BJ (cell line): ENCODE measurements around a stretch of chr13.

GRCh38 chr13:106347999-106348386 lies 187.5 kb downstream of the EFNB2 start:
- CAGE, long polyA plus RNA, result no peak
- RRBS, result no CpG with 5 or more reads among the region's 4 CpGs

DNA sequence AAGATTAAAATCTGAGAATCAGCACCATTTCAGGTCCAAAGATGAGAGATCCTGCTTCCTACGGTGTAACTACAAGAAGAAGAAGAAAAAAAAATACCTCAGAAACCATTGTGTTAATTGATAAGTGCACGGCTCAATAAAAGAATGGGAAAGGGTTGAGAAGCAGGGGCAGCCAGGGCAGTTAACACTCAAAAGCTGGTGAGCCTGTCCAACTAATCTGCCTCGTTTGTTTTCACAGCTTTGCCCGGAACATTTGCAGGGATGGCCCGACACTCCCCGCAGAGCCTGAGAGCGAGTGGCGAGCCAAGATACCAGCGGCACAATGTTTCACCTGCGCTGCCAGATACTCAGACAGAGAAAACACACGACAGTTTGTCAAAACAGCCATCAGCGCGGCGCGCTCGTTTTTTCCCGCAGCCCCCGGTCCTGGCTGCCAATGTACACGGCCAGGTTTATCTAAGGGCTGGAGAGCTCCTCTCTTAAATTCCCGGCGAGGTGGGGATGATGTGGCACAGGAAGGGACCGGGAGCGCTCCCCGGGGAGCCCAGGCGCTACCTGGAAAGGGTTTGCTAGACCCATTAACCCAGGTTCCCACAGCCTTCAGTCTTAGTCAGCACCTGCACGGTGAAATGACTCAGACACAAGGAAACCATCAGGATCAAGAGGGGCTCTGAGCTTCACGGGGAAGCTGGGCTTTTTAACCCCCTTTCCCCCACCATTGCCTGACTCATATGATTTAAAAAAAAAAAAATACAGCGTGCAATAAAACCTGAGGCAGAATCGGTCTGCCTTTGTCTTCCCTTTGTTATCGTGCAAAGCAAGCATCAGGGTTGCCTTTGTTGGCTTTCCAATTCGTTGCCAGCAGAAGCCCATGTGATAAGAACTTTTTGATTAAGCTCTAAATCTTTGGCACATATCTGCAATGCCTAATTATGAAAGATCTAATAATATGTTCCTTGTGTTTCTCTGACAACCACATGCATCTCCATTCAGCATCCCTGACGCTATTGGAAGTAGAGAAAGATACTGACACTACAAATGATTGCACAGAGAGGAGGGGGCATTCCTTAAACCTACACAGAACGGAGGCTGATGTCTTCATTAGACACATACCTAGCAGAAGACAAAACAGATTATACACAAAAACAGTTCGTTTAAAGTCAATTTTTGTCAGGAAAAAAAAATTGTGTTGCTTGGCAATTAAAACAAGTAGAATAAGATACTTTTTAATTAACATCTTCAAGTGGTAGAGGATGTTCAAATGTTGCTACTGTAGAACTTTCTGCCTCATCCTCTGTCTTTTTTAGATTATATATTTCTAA lies 186.1 kb downstream of the EFNB2 start:
- CAGE, long polyA plus RNA, result no peak
- RRBS, result 6% methylated on average over 3 of the region's 34 CpGs

- CAGE, long polyA plus RNA, result start-site peak on the plus strand at chr13:106376553-106376625, 25 and 16 reads in 2 replicates
- RRBS, result 40% methylated on average over 5 of the region's 11 CpGs
Observed at GRCh38 chr13:106376229-106376786, 159.2 kb downstream of the EFNB2 start.

DNA sequence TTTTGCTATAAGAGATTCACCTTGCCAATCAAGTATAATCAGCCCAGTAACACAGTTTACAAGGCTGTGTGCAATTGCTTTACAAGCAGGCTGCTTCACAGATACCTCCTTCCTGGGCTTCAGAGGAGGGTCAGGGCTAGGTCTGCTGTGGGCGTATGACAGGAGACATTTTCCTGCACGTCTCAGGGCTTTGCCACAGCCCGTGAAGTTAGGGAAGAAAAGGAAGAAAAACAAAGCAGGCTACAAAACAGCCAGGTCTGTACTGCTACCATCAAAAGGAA lies 12.6 kb downstream of the EFNB2 start:
- CAGE, long polyA plus RNA, result no peak
- RRBS, result no CpG with 5 or more reads among the region's 3 CpGs

DNA sequence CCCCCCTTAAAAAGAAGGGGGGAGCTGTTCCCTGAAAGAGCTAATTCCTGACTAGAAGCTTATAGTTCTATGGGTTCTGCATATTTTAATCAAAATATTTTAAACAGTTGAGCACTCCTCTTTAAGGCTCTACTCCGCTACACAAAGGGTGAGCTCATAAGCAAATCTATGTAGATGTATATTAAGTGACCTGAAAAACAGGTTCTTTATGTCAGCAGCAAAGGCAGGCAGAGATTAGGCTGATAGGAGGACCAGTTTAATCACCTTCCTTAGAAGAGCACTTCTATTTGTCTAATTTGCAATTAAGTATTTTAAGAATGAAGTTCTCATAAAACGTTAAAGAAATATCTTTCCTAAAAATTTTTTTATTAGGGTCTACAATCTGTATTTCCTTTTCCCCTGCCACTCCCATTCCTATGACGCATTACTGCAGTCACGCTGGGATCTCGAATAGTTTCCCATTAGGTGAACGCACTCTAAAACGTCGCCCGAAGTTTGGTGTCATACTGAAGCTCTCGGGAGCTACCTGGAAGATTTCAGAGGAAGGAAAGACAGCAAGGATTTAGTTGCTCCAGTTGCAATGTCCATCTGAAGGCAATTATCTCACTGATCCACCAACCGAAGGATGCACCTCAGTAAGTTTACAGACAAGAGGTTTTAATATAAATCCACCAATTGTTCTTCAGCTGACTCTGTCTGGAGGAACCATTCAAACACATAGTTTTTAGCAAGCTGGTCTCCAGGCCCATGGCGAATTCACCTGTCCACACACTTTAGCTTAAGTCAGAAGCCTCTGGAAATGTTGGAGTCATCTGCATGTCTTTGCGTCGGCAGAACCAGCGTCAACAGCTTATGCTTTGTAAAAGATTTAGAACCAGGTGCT lies 5.0 kb downstream of the EFNB2 start:
- CAGE, long polyA plus RNA, result no peak
- RRBS, result no CpG with 5 or more reads among the region's 15 CpGs

DNA sequence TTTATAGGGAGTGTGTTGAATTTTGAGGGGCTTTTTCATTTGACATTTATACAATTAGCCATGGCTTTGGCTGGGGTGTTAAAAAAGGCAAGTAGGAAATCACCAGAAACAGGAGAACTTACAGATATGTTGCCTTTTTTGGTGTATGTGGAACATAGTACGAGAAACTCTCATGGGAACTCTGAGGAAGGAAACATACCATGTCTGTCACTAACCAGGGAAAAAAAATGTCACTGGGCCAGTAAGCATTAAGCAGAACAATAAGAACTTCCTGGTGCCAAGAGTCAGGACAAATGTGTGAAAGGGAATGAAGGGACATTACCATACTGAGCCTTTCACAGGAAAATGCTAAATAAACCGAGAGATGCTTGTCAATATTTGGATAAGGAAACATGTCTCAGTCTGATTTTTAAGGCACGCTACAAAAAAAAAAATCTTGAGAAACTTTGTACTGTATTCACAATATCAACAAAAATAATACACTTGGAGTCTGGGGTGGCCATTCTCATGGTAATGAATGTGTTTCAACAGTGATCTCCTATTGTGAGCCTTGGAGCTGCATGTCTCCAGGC lies 112.9 kb upstream of the ARGLU1 start:
- CAGE, long polyA plus RNA, result no peak
- RRBS, result no CpG with 5 or more reads among the region's 3 CpGs

DNA sequence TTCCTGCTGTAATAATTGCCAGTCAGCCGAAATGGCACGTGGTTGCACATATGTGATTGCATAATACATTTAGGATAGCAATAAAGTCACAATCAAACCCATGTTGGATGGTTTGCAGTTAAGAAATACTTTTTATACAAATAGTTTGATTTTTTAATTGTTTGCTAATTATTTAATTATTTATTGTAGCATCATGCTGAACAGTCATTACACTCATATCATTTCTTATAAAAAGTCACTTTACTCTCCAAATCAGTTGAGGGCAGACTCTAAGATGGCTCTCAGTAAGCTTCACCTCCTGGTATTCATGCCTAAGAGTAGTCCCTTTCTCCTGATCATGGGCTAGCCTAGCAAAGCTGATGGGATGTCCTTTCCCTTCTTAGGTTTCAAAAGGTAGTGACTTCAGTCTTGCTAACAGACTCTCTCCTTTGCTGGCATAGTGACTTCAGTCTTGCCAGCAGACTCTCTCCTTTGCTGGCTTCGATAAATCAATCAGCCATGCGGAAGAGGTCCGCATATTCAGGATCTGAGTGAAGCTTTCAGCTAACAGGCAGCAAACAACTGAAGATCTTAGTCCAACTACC lies 465.5 kb downstream of the NALF1 start:
- CAGE, long polyA plus RNA, result no peak
- RRBS, result no CpG with 5 or more reads among the region's 5 CpGs

GRCh38 chr13:107719667-107720196 lies 147.6 kb downstream of the NALF1 start:
- CAGE, long polyA plus RNA, result no peak
- RRBS, result no CpG with 5 or more reads among the region's 6 CpGs

DNA sequence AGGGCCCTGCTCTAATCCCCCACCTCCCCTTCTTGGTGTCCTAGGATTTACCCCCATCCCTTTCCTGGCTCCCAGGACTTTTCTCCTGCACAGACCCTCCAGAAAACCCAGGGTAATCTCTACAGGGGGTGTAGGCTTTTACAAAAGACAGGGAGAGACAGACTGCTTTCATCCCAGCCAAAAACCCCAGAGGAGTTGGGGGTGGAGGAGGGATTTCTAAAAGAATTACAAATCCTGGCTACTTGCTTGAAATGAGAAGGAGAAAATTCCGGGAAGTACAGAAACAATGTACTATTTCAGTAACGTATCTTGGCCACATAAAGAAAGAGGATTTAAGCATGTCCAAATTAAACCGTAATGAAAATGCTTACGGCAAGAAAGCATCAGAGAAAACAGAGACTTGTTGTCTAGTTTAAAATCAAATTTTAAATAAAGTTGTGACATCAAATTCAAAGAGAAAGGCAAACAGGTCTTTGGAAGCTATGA lies 133.4 kb downstream of the TNFSF13B start:
- CAGE, long polyA plus RNA, result no peak
- RRBS, result no CpG with 5 or more reads among the region's 4 CpGs

DNA sequence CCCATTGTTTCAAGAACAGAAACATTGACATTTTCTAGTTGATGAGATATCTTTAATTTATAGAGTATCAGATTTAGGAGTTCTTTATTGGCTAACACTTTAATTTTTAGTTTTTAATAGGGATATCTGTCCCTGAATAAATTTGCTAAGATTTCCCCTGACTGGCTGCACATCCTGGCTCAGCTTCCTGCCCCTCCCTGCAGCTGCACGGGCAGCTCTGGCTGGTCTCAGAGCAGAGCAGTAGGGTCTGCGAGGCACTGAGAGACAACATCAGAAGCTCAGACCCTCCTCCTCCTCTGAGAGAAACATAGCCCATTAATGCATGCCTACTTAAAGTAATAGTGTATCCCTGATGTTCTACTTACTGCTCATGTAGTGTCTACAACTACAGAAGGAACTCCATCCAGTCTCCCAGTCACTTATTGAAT lies 139.2 kb downstream of the TNFSF13B start:
- CAGE, long polyA plus RNA, result no peak
- RRBS, result no CpG with 5 or more reads among the region's 2 CpGs

GRCh38 chr13:108957557-108957934 lies 328.1 kb downstream of the MYO16 start:
- CAGE, long polyA plus RNA, result no peak
- RRBS, result no CpG with 5 or more reads among the region's 10 CpGs

DNA sequence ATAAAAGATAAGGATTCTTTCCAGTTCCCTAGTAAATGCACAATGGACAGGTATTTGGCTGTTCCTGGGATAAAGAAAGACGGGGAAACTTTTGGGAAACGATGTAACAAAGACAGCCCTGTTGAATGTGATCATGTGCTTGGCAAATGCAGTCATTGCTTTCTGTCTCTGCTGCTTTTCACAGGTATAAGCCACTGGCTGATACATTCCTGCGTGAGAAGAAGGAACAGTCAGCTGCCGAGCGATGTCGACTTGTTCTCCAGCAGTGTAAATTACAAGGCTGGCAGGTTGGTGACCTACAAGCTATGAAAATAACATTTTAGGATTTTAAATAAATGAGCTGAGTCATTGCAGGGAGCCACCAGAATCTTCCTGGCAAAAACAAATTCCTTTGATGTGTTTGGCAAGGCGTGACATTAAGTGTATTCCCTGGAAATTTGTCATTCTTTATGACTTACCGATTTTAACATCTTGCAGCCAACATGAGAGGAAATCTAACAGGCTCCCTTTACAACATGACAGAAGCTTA lies 471.3 kb downstream of the MYO16 start:
- CAGE, long polyA plus RNA, result no peak
- RRBS, result no CpG with 5 or more reads among the region's 8 CpGs

GRCh38 chr13:109318470-109318749 lies 468.0 kb downstream of the IRS2 start:
- CAGE, long polyA plus RNA, result no peak
- RRBS, result no CpG with 5 or more reads among the region's 5 CpGs

GRCh38 chr13:109402914-109403383 lies 383.4 kb downstream of the IRS2 start:
- CAGE, long polyA plus RNA, result no peak
- RRBS, result no CpG with 5 or more reads among the region's 7 CpGs

DNA sequence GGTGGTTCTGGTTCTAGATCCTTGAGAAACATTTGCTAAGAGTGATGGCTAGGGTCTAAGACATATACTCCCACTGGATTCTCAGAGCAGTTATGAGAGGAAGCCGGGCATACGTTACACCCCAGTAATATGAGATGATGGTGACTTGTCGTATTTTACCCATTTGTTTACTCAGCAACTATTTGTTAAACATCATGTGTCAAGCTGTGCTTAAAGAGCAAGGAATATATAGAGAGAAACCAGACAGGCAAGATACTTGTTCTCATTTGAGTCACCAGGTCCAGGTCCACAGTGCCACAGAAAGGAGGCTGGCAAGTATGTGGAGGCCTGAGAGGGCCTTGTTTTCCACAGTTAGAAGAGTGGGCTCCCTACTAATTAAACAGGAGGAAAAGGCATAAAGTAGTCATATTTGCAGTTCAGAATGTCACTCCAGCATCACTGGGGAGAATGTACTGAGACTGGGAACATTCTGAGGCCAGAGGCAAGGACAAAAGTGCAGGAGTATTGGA lies 142.3 kb downstream of the IRS2 start:
- CAGE, long polyA plus RNA, result no peak
- RRBS, result no CpG with 5 or more reads among the region's 3 CpGs

DNA sequence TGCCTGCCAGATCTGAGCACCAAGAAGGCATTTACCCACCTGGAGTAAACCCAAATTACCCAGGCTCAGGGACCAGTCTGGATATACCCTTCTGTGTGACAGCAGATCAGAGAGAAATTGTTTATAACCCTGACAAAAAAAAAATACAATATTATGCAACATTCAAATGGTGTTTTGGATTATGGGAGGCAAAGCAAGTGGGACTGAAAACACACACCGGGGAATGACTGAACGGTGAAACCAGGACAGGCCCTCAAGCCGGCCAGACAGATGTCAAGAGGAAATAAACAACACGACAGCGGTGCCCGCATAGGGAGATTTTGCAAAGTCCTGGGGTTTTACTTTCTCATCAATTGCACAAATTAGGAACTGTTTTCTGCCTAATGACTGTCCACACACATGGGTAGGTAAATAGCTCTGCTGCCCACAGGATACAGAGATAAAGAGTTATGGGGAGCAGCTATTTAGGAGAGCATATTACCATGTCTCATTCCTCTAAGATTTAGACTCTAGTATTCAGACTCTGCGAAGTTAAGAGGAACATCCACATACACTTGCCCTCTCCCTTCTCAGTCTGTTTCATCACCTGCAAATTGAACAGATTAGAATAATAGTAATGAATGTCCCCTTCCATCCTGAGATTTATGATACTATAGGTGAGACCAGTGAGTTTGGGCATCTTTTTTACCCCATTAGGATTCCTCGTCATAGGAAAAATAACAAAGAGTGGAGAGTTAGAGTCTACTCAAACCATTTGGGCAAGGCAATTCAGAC lies 134.4 kb downstream of the IRS2 start:
- CAGE, long polyA plus RNA, result no peak
- RRBS, result no CpG with 5 or more reads among the region's 8 CpGs

GRCh38 chr13:109723057-109723516 lies 63.3 kb downstream of the IRS2 start:
- CAGE, long polyA plus RNA, result no peak
- RRBS, result no CpG with 5 or more reads among the region's 3 CpGs

- CAGE, long polyA plus RNA, result no peak
- RRBS, result no CpG with 5 or more reads among the region's 20 CpGs
Observed at GRCh38 chr13:109744359-109744908, 41.9 kb downstream of the IRS2 start.

- CAGE, long polyA plus RNA, result no peak
- RRBS, result no CpG with 5 or more reads among the region's 16 CpGs
Observed at GRCh38 chr13:109780610-109781508, 5.5 kb downstream of the IRS2 start.

DNA sequence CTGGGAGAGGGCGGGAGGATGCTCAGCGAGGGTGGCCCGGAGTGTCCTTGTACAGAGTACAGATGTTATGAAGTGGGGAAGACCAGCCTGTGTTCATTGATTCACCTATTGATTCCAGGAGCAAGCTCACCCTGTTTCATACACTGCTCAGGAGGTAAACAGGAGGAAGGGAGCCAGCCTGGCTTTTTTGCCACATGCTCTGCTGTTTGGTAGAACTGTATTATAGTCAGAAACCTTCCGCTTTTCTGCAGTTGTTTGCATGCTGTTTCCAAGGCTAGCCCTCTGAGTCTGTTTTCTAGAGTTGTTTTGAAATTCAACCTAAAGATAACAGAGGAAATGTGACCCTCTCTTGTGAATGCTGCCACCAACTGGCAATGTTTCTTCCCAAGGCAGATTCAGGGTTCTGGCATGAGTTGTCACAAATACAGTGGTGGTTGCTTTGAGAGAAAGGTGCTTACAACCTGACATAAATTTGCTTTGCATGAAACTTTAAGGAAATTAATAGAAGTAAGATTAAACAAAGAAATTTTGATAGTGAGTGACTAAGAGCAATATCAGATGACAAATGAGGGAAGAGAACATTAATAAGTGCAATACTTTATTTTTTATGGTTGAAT lies 4.9 kb upstream of the IRS2 start:
- CAGE, long polyA plus RNA, result no peak
- RRBS, result no CpG with 5 or more reads among the region's 4 CpGs